ENCODE measurements around a stretch of chr3.

GRCh38 chr3:45139423-45139879 is 6.7 kb downstream of the CDCP1 start:
- PRO-cap, 4 experiments = no peak in any of the 4 experiments
- RAMPAGE, long total RNA, 4 experiments = no peak in any of the 4 experiments

- PRO-cap, 4 experiments = peak in 1 of 4 experiments; most common minus-strand start chr3:45167659 (in 1)
- RAMPAGE, long total RNA, 4 experiments = no peak in any of the 4 experiments
Measured at GRCh38 chr3:45166647-45167936, 20.9 kb upstream of the CDCP1 start.

DNA sequence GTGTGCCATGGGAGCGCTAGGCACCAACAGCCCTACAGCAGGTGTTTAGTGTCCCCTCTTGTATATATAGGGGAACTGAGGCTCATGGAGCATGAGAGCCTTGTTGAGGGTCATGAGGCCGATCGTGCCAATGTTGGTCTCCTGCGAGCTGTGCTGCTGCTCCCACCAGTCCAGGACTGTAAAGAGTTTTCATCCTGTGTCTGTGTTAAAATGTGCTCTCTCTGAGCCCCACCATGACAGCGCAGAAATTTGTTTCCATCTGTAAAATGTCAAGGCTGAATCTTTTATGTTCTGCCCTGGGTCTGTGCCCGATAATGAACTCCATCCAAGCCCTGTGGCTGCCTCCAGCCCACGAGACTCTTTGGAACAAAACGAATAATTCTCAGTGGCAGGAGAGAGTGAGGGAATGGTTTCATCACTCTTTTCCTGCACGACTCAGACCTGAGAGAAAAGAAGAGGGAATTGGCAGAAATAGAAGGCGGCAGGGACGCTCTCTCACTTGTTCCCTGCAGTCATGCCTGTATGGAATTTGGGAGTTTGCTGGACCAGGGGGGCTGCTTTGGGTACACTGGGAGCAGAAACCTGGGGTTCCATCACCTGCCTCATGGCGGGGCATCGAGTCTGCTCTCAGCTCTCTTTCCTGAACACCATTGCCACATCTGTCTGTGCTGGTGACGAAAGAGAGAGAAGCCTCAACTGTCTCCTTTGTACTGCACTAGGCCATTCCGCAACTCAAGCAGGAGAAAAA is 14.3 kb downstream of the TMEM158 start:
- PRO-cap, 4 experiments = no peak in any of the 4 experiments
- RAMPAGE, long total RNA, 4 experiments = no peak in any of the 4 experiments

DNA sequence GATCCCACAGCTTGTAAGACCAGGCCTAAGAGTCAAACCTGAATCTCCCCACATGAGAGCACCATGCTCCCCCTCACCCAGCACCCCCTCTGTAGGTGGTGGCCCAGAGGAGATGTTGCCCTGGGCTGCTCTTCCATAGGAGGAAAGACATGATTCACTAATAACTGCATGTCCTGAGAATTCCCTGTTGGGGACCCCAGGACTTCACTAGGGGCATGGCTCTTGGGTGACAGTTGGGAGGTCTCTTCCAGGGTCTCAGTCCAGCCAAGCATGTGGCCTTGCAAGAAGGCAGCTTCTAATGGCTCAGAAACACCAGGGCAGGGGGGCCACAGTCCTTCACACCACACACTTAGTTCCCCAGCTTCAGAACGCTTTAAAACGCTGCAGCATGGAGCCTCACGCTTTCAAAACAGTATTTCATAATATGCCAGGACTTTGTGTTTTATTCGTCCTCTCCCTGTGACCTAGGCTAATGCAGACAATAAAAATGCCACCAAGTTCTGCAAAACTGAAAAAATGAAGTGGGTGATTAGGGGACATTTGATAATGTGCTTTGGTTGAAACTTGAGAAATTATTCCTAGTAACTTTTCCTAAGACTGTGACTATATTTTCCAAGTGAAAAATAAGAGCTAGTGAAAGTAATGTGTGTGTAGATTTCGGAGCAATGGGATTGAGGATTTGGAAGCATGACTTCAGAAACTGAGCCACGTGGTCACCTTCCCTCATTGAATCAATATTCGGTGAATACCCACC is 48.4 kb upstream of the LIMD1 start:
- PRO-cap, 4 experiments = no peak in any of the 4 experiments
- RAMPAGE, long total RNA, 4 experiments = no peak in any of the 4 experiments

DNA sequence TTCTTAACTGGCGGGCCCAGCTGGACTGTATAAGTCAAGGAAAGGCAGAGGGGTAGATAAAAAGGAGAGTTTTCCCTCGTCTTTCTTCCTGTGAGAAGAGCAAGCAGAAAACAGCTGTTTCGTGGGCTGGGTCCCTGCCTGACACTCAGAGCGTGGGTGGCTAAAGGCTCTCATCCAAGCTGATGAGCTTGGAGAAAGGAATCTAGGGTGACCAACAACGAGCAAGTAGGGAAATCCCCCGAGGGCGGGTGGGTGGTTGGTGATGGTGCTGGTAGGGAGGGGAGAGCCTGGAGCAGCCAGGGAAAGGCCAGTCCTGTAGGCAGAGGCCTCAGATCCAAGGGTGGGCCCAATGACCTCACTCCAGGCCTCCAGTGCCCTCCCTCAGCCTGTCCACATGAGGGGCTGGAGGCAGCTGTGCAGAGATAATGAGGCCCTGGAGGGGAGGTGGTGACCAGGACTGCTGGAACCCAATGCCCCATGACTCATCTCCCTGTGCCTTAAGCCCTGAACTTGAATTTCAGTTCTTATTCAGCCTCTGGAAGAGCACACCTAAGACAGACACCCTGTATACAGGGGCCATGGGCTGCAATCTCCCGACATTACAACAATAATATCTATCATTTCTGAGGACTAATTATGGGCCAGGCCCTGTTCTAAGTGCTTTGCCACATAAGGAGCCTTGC is 43.0 kb upstream of the LIMD1 start:
- PRO-cap, 4 experiments = no peak in any of the 4 experiments
- RAMPAGE, long total RNA, 4 experiments = no peak in any of the 4 experiments

DNA sequence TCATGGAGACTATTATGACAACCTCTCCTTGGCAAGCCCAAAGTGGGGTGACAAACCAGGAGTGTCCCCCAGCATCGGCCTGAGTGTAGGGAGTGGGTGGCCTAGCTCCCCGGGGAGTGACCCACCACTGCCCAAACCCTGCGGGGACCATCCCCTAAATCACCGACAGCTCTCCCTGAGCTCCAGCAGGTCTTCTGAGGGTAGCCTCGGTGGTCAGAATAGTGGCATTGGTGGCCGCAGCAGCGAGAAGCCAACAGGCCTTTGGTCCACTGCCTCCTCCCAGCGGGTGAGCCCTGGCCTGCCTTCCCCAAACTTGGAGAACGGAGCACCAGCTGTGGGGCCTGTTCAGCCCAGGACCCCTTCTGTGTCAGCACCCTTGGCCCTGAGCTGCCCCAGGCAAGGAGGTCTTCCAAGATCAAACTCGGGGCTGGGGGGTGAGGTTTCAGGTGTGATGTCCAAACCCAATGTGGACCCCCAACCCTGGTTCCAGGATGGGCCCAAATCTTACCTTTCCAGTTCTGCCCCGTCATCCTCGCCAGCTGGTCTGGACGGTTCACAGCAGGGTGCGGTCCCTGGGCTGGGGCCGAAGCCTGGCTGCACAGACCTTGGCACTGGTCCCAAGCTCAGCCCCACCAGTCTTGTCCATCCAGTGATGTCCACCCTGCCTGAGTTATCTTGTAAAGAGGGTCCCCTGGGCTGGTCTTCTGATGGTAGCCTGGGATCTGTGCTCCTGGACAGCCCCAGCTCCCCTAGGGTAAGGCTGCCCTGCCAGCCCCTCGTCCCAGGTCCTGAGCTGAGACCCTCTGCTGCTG is 1.1 kb downstream of the LIMD1 start:
- PRO-cap, 4 experiments = no peak in any of the 4 experiments
- RAMPAGE, long total RNA, 4 experiments = no peak in any of the 4 experiments

GRCh38 chr3:45915179-45916413 is 27.7 kb upstream of the CXCR6 start:
- PRO-cap, 4 experiments = peak in 1 of 4 experiments; most common plus-strand start chr3:45916091 (in 1); most common minus-strand start chr3:45915845 (in 1)
- RAMPAGE, long total RNA, 4 experiments = no peak in any of the 4 experiments

DNA sequence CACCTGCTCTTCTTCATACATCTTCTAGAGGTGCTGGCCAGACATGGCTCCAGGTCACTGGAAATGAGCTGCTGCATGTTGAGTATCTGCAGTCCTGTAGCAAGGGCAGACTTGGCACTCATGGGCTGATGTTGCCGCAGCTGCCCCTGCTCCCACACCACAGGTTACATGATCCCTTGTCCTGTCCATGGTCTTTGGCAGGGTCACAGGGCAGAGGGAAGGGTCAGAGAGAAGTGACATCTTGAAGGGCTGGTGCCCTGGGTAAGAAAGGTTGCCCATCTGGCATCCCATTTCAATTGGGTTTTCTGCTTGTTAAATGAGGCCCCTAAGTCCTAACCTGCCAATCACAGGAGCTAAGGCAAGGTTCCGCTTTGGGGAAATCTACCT is 2.0 kb downstream of the CXCR6 start:
- PRO-cap, 4 experiments = no peak in any of the 4 experiments
- RAMPAGE, long total RNA, 4 experiments = no peak in any of the 4 experiments

- PRO-cap, 4 experiments = no peak in any of the 4 experiments
- RAMPAGE, long total RNA, 4 experiments = no peak in any of the 4 experiments
Measured at GRCh38 chr3:45984494-45985074, 11.0 kb downstream of the FYCO1 start.

DNA sequence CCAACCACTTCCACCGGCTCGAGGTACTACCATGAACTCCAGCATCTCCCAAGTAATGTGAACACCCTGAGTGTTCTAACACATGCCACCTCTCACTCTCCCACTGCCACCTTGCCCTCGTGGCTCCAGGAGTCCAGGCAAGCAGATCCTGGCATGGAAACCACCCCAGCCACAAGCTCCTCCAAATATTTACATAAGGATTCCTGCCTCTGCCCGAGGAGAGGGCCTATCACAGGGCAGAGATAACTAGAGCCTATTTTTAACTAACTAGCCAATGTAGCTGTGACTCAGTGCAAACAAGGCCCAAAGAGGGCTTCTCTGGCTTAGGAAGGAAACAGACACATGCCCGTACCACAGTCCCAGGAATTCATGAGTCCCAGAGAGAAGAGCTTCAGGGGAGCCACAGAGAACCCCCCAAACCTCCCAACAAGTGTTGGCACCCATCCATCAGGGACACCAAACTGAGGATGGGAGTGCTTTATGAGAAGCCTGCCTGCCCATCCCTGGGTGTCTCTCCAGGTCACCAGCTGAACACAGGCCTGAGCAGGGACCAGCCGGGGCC is 9.3 kb downstream of the FYCO1 start:
- PRO-cap, 4 experiments = no peak in any of the 4 experiments
- RAMPAGE, long total RNA, 4 experiments = no peak in any of the 4 experiments

DNA sequence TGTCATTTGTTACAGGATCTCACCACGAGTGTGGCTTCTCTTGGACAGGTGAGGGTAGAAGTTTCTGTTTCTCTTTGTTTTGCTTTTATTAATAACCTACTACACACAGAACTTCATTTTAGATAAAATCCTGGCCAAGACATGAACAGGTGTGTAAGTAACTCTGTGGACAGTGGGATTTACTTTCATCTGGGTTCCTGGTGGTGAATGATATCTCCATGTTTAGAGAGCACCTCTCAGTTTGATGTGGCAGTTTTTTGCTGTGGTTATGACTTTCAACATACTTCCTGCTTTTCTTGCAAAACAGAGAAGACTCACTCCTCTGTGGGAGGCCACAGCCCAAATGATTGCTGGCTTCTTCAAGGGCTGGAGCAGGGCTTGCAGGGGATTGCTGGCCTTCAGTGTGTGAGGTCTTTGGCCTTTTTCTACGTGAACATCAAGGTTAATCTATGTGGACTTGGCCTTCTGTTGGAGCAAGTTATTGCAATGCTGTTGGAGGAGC is 71.1 kb upstream of the XCR1 start:
- PRO-cap, 4 experiments = peak in 4 of 4 experiments; most common plus-strand start position 342 of the sequence (in 3); most common minus-strand start position 248 of the sequence (in 2)
- RAMPAGE, long total RNA, 4 experiments = start-site peak on the plus strand in 2 of 4 experiments, centred at positions 345 to 359 of the sequence, 5 to 18 reads per replicate

DNA sequence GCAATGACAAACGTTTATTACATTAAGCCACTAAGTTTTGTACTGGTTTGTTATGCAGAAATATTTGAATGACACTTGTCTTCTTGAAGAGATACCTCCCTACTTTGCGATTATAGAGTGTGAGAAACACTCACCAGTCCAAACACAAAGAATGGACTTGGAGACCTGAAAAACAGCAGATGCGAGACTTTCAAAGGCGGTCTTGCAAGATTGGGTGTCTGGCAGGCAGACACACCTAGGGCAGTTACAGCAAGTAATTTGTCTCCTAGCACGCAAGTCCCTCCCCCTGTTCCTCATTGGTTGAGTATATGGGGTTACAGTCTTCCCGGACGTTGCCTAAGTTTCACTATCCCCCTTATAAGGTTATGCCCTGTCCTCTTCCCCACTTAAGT is 83.7 kb upstream of the XCR1 start:
- PRO-cap, 4 experiments = peak in 1 of 4 experiments; most common minus-strand start position 235 of the sequence (in 1)
- RAMPAGE, long total RNA, 4 experiments = start-site peak on the minus strand in 3 of 4 experiments, centred at positions 228 to 235 of the sequence, 5 to 23 reads per replicate

DNA sequence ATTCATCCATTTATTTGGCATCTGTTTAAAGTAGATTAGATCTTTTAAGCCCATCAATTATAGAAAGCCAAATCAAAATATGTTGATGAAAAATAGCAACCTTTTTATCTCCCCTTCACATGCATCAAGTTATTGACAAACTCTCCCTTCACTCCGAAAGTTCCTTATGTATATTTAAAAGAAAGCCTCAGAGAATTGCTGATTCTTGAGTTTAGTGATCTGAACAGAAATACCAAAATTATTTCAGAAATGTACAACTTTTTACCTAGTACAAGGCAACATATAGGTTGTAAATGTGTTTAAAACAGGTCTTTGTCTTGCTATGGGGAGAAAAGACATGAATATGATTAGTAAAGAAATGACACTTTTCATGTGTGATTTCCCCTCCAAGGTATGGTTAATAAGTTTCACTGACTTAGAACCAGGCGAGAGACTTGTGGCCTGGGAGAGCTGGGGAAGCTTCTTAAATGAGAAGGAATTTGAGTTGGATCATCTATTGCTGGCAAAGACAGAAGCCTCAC is 3.4 kb downstream of the CCR5 start:
- PRO-cap, 4 experiments = no peak in any of the 4 experiments
- RAMPAGE, long total RNA, 4 experiments = start-site peak on the plus strand in 1 of 4 experiments, centred at position 417 of the sequence, 5 reads per replicate

GRCh38 chr3:46384047-46384457 is 13.3 kb downstream of the CCR5 start:
- PRO-cap, 4 experiments = peak in 4 of 4 experiments; most common minus-strand start chr3:46384135 (in 4)
- RAMPAGE, long total RNA, 4 experiments = no peak in any of the 4 experiments

- PRO-cap, 4 experiments = peak in 2 of 4 experiments; most common plus-strand start chr3:46462465 (in 2)
- RAMPAGE, long total RNA, 4 experiments = no peak in any of the 4 experiments
Measured at GRCh38 chr3:46462152-46462525, 2.6 kb downstream of the LTF start.

DNA sequence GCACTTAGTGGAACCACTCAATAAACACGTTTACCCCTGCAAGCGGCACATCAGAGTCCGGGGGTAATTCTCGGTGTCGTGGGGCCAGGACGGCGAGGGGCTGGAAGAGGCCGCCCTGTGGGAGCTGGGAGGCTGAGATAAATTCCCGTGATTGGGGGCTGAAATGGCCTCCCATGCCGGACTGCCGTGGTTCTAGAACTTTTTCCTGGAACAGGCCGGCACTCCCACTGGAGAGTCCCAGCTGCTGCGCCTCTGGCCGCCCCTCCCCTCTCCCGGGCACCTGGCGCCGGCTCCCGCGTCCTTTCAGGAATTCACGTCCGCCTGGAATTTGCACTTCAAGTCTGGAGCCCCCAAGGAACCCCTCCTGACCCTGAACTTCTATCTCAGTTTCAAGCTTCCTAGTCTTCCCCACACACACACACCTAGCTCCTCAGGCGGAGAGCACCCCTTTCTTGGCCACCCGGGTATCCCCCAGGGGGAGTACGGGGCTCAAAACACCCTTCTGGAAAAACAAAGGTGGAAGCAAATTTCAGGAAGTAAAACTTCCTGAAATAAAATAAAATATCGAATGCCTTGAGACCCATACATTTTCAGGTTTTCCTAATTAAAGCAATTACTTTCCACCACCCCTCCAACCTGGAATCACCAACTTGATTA is 600 bp upstream of the TDGF1 start:
- PRO-cap, 4 experiments = peak in 3 of 4 experiments; most common plus-strand start position 221 of the sequence (in 2); most common minus-strand start position 204 of the sequence (in 2)
- RAMPAGE, long total RNA, 4 experiments = no peak in any of the 4 experiments

DNA sequence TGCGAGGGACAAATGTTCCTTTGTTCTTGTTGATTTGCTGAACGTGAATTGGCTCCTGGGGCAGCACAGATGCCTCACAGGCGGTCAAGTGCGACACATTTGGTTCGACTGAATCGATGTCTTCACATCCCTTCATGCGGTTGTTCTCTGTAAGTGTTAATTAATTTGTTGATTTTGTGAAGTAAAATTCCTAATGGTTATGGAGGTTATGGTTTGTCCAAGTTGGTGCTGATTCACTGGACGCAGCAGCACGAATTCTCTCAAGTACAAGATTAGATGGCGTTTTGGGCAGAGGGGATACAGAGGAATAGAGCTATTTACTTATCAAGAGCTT is 192 bp downstream of the FAM240A start:
- PRO-cap, 4 experiments = no peak in any of the 4 experiments
- RAMPAGE, long total RNA, 4 experiments = no peak in any of the 4 experiments

DNA sequence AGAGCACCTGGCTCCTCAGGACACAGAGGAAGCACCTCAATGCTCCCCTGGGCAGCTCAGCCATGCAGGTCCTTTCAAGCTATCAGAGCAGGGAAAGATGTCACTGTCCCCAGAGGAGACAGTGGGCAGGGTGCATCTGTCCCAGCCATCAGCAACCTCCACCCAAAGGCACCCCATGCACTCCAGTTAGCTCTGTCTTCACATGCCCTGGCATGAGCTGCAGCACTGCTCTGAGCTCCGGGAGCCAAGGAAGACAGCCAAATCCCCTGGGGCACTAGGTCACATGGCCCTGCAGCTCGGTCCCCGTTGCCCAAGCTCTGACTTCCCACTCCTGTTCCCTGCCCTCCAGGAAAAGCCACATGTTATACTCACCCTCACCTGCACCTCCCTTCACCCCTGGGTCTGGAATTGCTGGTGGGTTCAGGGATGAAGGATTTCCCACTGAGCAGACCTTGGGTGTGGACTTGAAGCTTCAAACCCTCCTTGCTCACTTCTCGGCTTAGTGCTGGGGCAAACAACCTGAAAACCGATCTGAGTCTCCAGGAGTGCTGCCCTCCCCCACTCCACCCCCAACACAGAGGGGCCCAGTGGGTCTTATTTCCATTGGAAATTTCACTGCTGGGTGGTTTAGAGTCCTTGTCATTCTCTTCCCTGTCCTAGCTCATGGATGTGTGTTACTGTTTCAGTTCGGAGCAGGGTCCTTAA is 32.6 kb downstream of the ALS2CL start:
- PRO-cap, 4 experiments = no peak in any of the 4 experiments
- RAMPAGE, long total RNA, 4 experiments = no peak in any of the 4 experiments

DNA sequence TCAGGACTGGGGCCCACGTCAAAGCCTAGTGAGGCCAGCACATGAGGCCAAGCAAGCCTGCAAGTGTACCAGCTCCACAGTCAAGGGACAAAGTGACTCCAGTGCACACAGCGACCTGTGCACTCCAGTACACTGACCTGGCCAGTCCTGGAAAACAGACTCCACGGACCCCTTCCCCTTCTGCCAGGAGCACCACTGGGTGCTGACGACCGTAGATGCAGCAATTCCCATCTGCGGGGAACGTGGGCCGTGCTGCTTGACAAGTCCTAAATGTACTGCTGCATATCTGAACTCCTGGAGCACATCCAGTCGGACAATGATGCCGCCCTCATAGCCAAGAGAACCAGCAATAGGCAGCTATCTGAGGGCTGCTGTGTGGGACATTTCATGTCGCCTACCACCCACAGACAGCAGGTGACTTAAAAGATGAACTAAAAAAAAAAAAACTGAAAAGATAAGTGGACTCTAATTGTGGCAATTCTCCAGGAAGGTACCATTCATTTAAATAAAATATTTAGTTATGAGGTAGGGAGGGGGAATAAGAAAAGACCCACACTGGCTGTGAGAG is 28.6 kb downstream of the ALS2CL start:
- PRO-cap, 4 experiments = no peak in any of the 4 experiments
- RAMPAGE, long total RNA, 4 experiments = no peak in any of the 4 experiments

DNA sequence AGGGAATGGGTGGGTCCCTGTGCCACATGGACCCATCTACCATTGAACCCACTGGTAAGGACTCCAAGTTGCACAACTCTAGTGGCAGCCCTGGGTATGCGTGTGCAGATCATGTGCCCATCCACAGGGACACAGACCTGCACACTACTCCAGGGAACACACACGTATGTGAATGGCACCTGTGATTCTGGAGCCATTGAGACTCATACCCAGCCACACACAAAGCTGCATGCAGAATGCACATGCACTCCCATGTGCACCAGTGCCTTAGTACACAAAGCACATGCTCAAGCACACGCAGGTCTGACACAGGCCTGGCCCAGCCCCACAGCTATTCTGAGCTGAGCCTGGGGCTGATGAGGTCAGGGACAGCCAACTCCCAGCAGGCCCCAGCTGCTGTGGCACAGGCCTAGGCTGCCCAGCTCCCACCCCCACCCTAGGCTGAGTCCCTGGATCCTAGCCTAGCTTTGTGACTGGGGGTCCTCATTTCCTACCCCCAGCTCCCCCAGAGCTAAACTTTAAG is 2.7 kb upstream of the ALS2CL start:
- PRO-cap, 4 experiments = no peak in any of the 4 experiments
- RAMPAGE, long total RNA, 4 experiments = no peak in any of the 4 experiments

Data from spleen (tissue), 7 donors.